Left ventricle myocardium (tissue), 1 donor: Measurements from ENCODE around the gene RGS4.

DNA sequence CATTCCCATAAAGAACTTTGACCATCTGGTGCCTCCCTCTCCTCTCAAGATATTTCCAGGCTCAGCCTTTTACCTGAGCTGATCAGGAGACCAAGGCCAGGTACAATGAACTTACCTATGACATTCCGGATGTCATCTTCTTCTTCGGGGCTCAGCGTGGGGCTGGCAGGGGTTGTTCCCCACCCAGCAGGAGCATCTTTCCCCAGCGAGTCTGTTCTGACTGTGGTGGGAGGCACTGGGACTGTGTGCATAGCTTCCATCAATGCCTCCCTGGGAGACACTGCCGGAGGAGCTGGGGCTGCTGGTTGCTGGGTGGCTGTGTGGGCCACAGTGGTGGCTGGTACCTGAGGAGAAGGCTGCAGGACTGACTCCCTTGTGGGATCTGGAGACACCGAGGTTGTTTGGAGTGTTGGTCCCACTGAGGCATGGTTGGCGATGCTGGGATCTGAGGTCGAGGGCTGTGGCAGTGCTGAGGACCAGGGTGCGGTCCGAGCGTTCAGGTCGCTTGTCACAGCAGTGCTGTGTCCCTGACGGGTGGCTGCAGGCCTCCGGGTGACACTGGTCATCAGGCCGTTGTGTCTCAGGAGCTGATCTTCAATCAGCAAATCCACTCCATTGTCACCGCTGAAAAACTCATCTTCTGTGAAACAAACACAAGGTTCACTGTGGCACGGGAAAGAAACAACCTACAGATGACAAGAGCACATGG lies 25.8 kb downstream of the OLFML2B start:
- PRO-cap, result no peak

DNA sequence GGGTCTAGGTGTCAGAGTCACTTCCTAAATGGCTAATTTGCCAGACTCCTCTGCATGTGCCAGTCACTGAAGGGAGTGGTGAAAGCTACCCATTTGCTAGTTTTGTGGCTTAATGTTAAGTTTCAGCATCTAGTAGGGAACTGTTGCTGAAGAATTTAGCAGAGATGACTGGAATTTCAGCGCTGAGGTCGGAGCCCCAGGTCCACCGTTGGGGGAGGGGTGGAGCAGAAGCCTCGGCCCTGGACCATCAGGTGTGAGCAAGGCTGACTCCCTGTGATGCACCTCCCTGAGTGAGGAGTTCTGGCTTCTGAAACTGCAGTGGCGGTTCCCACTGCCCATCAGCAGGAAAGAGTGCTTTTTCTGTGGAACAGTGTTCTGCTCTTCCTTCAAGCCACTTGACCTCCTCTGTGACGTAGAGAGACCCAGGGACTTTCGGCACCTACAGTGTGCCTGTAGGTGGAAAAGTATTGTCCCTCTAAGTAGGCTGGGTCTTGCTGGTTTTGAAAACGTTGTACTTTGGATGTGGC lies 1.3 kb downstream of the NOS1AP start:
- PRO-cap, result no peak

- PRO-cap, result no peak
Observed at GRCh38 chr1:162360786-162361438, 15.7 kb downstream of the SPATA46 start.

DNA sequence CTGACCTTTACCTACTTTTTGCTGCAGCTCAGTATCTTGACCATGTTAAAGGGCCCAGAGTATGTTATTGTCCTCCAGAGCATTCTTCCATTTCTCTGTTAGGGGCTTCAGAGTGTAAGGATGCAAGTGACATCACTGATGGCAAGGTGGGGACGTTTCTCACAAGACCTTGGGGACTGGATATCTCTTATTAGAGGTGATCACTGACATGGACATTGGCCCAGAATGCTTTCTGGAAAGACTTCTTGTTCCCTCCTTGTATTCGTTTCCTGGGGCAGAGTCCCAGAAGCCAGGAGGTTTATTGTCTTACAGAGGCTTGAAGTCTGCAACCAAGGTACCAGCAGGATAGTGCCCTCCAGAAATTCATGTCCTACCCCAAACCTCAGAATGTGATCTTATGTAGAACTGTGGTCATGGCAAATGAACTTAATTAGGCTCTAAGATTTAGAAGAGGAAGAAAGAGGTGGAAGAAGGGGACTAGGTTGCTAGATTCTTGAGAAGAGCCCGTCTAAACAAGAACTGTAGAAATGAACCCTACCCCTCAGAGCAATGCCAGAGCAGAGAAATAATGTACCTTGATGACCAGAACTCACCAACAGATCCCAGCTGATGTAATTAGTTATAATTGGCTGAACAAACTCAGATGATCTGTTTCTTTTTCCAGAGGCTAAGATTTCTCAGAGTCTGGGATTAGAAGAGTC lies 9.9 kb upstream of the SH2D1B start:
- PRO-cap, result no peak

GRCh38 chr1:162528406-162529387 lies 31.1 kb downstream of the UHMK1 start:
- PRO-cap, result no peak

DNA sequence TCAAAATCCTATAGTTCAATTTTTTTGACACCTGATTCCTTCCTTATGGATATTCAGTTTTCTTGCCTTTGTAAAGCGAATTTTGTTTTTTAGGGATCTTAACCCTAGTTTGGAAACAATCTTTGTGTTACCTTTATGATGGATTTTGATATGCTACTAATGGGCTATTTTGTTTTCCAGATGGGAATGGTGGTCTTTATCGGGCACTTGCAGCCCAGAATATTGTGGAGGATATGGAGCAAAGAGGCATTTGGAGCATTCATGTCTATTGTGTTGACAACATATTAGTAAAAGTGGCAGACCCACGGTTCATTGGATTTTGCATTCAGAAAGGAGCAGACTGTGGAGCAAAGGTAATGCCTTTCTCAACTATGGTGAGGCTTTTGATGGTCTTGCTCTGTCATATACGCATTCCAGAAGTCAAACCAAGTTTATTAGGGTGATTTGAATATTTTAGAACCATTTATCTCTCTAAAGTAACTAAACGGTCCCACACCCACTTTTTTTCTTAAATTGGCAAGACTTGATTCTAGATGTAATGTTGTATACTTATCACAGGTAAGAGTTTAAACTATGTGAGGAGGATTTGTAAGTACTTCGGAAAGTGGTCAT lies 19.7 kb downstream of the UAP1 start:
- PRO-cap, result no peak

- PRO-cap, result no peak
Observed at GRCh38 chr1:162626917-162627557, 5.2 kb upstream of the DDR2 start.

GRCh38 chr1:162634276-162635021 lies 2.2 kb downstream of the DDR2 start:
- PRO-cap, result no peak

- PRO-cap, result no peak
Observed at GRCh38 chr1:162690583-162691800, 58.7 kb downstream of the DDR2 start.

- PRO-cap, result no peak
Observed at GRCh38 chr1:162784808-162785163, 5.7 kb upstream of the HSD17B7 start.

DNA sequence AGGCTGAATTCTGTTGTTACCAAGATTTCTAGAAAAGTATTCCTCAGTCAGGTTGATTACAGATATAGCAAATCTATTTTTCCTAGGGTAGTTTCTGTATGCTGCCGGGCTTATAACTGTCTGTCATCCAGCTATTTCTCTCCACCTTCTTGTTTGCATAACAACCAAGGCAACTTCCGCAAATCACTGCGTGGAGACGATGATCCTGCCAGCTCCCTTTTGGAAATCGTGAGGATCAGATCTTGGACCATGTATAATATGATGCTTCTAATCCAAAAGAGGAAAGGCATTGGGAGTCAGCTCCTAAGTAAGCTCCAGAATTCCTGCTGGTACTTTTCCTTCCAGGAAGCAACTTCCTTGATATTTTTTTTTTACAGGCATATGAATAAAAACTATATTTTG lies 474 bp upstream of the RGS4 start:
- PRO-cap, result no peak

DNA sequence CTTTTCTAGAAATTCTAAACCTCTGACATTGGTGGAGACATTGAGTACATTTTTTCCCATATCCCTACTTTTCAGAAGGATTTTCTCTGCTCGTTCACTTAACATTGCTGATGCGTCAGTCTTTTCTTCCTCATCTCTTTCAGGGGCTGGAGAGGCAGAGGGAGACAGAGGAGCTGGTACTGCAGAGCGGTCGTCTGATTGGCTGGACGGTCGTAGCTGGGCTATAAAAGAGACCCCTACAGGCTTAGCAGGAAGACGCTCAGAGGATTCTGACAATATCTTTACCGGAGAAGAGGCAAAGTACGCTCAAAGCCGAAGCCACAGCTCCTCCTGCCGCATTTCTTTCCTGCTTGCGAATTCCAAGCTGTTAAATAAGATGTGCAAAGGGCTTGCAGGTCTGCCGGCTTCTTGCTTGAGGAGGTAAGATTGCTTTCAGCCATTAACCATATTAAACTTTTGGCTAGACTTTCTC lies at the start of gene RGS4:
TSS of gene RGS4 (plus strand) at position 253 of the 472 bp plus-strand sequence.
- PRO-cap, result bidirectional peak, plus-strand start at position 253 of the sequence, minus-strand start at position 148 of the sequence

DNA sequence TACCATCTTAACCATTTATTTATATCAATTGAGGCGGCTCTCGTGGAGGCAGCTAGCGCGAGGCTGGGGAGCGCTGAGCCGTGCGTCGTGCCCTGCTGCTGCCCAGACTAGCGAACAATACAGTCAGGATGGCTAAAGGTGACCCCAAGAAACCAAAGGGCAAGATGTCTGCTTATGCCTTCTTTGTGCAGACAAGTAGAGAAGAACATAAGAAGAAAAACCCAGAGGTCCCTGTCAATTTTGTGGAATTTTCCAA lies 202.4 kb upstream of the PBX1 start:
- PRO-cap, result no peak

GRCh38 chr1:164576113-164577199 lies 17.5 kb downstream of the PBX1 start:
- PRO-cap, result bidirectional peak, plus-strand start at chr1:164576586, minus-strand start at chr1:164576556

- PRO-cap, result no peak
Observed at GRCh38 chr1:164579264-164579838, 20.4 kb downstream of the PBX1 start.

DNA sequence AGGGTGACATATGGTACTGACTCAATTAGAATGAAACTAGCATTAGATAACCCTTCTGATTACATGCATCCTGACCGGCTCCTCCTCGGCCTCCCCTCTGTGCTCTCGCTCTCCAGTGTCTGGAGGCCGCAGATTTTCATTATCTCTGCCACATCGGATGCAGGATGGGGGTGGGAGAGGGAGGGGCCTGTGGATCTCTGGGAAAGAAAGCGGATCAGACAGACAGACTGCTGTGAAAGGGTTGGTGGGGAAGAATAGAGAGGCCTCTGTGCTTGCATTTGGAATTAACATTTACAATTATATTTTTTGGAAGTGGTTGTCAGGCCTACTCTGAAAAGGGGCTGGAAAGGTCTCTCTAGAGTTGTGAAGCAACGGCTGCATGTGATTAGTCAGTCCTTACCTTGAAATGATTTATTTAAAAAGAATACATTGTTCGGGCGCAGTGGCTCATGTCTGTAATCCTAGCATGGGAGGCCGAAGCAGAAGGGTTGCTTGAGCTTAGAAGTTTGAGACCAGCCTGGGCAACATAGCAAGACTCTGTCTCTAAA lies 131.1 kb downstream of the PBX1 start:
- PRO-cap, result no peak

DNA sequence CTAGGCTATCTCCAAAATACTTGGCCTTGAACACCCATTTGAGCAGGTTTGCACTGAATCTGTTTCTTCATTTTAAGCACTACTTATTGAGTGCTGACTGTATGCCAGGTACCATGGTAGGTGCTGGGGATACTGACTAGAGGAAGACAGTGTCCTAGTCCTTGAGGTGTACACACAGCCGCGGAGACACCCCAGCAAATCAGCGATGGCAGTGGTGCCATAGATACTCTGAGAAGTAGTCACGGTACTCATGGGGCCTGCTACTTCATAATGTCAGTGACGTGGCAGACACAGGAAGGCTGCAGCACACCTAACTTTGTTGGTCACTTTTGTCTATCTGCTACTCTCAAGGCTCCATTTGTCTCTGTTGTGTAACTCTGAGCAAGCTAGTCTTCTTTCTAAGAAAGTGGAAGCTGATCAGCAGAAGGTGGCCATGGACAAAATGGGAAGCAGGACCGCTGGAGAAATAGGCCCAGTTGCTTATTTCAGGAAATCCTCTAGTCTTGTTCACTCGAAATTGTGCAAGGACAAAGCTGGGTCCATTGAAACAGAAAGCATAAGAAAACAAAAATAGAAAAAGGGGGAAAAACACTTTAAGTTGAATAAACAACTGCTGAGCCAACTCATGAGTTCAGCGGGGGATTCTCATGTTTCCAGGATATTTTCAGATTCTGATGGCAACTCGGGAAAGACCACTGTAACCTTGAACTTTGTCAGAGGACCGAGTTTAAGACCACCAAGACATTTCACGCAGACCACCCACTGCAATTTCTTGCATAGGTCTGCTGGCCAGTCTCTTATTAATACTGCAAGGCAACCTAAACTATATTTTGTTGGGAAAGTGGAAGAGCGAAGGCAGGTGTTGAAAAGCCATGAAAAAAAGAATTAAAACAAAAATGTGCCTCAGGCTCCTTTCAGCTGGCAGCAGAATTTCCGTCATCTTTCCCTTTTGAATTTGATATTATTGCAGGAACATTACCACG lies 150.1 kb downstream of the PBX1 start:
- PRO-cap, result no peak

GRCh38 chr1:164709820-164710557 lies 151.0 kb downstream of the PBX1 start:
- PRO-cap, result no peak

GRCh38 chr1:164753417-164754654 lies 194.9 kb downstream of the PBX1 start:
- PRO-cap, result bidirectional peak, plus-strand start at chr1:164754250, minus-strand start at chr1:164754191

- PRO-cap, result no peak
Observed at GRCh38 chr1:164792390-164792855, 233.4 kb downstream of the PBX1 start.